Myometrial cell (primary cell): ENCODE results near the genes TNNI3 and C19orf85.

GRCh38 chr19:55086158-55086593 is 10.5 kb downstream of the EPS8L1 start:
- RAMPAGE, long total RNA = no peak

GRCh38 chr19:55110995-55112180 is 6.0 kb downstream of the PPP1R12C start:
- RAMPAGE, long total RNA = no peak

- RAMPAGE, long total RNA = no peak
Observed at GRCh38 chr19:55113082-55113352, 4.4 kb downstream of the PPP1R12C start.

DNA sequence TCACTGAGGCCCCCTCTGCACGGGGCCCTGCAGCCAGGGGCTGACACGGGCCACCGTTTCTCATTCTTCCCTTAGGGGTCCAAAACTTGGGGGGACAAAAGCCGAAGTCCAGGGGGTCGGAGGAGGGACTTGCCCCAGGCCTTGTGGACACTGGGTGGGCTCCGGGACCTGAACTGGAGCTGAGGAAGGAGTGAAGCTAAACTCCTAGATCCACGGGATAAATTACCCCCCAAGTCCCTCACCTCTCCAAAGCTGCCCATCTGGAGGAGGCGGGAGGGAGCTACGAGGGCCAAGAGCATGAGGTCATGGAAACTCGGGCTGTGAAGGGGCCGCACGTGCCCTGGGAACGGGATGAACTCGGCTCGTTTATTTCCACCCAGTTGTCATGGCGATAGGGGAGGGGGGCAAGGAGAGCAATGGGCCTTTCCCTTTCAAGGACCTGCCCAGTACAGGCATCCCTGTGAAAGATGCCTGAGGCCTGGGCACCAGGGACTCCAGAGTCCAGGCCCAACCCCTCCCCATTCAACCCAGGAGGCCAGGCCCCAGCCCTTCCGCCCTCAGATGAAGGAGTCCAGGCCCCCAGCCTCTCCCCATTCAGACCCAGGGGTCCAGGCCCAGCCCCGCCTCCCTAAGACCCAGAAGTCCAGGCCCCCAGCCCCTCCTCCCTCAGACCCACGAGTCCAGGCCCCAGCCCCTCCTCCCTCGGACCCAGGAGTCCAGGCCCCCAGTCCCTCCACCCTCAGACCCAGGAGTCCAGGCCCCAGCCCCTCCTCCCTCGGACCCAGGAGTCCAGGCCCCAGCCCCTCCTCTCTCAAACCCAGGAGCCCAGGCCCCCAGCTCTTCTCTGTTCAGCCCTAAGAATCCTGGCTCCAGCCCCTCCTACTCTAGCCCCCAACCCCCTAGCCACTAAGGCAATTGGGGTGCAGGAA is 3.7 kb downstream of the PPP1R12C start:
- RAMPAGE, long total RNA = no peak

GRCh38 chr19:55115941-55117029 is 1.2 kb downstream of the PPP1R12C start:
- RAMPAGE, long total RNA = no peak

- RAMPAGE, long total RNA = no peak
Observed at GRCh38 chr19:55157332-55158143, at the start of gene TNNI3. TSS of gene TNNI3 (minus strand) at chr19:55157732.

DNA sequence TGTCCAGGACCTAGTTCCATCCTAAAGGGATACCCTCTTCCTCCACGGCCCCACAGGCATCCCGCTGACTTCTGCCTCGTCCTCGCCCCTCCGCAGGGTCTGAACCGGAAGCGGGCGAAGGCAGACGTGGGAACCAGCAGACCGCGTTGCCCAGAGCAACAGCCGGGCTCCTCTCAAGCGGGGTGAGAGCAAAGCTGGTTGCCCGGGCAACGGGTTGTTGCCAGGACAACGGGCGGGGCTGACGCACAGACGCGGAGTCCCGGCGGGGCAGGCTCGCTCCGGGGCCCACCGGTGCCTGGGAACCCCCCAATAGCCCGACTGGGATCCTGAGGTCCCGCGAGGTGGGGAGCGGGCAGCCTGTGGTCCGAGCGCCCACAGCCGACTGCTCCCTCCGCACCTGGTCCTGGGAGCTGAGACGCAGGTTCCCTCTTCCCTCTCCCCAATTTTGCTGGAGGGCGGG is 811 bp downstream of the SYT5 start:
- RAMPAGE, long total RNA = no peak

DNA sequence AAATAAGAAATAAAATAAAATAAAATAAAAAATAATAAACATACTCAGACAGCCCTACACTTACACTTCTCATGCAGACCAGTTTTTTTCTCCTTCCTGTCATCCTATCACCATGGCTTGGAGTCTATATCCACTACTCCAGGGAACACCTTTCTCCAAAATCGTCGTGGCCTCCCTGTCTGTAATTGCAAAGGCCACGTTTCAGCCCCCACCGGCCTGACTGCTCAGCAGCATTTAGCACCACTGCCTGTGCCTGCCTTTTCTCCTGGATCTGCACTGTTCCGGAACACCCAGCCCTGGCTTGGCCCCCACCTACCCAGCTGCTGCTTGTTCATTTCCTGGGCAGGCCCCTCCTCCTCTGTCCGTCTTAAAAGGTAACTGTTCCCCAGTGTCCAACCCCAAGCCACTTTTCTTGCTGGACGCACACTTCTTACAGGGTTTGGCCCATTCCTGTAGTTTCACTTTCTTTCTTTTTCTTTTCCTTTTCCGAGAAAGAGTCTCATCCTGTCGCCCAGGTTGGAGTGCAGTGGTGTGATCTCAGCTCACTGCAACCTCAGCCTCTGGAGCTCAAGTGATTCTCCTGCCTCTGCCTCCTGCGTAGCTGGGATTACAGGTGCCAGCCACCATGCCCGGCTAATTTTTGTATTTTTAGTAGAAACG is 8.6 kb upstream of the SYT5 start:
- RAMPAGE, long total RNA = no peak

DNA sequence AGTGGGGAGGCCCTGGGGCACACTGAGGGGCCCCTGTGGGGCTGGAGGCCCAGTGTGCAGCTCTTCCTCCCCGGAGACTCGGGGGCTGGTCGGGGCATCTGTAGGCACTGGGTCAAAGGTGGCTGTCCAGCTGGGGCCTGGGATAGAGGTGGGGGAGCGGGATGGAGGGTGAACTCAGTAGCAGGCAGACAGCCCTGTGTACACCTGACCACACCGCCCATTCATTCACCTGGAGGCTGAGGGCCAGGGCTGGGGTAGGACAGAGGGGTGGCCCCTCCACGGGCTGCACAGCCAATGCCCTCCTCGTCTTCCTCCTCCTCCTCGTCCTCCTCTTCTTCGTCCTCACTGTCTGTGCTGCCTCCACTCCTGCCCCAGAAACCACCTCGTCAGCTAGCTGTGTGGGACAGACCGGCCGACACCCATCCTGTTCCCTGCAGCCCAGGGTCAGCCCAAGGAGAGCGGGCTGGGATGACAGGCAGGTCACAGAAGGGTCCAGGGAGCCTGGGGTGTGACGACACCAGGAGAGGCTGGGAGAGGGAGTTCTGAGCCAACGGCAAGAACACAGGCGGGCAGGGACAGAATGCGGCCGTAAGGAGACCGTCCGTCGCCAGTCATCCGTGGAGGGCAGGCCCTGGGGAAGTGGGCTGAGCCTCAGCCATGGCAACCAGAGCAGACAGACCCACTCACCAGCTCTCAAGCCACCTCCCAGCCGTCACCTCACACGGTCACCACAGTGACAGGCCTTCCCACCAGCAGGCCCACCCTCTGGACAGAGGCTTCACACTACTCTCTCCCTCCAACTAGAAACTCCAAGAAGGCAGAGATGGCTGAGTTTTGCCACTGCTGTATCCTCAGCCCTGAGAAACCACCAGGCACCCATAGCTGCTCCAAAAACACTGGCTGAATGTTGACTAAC is 3.5 kb upstream of the TMEM86B start:
- RAMPAGE, long total RNA = no peak

GRCh38 chr19:55261641-55262188 is 2.9 kb upstream of the PPP6R1 start:
- RAMPAGE, long total RNA = no peak

- RAMPAGE, long total RNA = no peak
Observed at GRCh38 chr19:55308282-55308888, 16.8 kb downstream of the TMEM150B start.

DNA sequence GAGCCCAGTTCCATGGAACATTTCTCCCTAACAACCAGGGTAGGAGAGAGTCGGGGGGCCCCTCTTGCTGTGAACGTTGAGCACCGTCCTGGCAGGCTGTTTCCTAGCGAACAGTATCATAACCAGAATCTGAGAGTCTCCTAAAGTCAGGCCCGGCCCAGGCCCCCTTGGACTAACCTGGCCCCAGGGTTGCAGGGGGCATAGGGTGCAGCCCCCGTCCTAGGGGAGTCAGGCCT is 13.7 kb downstream of the TMEM150B start:
- RAMPAGE, long total RNA = no peak

DNA sequence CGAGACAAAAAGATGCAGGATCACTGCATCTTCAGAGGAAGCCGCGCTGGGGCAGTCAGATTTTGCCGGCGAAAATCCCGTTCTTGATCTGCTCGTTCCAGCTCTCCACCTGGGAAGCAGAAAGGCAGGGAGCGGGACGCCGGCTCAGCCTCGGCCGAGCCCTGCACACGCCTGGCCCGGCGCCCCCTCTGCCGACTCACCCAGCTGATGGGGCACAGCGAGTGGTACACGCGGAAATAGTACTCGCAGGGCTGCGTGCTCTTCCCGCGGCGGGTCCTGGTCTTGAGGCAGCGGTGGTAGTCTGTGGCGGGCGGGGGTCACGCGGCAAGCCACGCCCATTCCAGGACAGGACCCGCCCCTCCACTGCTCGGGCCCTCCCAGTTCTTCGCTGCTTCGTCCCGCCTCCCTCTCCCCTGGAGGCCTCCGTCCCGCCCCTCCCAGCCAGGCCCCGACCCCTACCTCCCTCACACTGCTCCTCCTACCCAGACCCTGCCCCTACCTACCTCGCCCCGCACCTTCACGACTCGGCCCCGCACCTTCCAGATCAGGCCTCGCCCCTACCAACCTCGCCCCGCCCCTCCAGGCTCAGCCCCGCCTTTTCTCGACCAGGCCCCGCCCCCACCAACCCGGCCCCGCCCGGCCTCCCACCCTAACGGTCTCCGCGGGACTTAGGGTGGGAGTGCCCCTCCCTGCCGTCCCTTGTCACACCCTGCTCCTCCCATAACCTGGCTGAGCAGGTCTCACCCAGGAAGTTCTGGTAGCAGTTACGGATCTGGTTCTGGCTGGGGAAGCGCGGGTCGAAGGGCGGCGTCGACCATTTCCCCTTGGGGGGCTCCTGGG is 633 bp downstream of the COX6B2 start:
- RAMPAGE, long total RNA = no peak

GRCh38 chr19:55369144-55369926 is 928 bp downstream of the IL11 start:
- RAMPAGE, long total RNA = no peak

DNA sequence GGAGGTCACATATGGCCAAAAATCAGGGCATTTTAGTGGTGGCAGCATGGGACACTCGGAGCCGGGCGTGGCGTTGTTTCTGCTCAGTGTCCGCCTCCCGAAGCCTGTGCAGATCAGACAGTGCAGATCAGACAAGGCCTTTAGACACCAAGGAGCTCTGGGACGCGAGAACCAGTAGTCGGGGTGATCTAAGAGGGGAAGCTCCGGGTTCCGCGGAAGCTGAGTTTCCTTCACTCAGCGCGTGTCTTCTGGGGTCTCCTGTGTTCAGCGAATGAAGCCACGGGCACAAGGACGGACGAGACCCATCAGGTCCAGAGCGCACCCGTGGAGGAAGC is 381 bp upstream of the TMEM238 start:
- RAMPAGE, long total RNA = no peak

- RAMPAGE, long total RNA = no peak
Observed at GRCh38 chr19:55419816-55420059, 12.2 kb upstream of the UBE2S start.

DNA sequence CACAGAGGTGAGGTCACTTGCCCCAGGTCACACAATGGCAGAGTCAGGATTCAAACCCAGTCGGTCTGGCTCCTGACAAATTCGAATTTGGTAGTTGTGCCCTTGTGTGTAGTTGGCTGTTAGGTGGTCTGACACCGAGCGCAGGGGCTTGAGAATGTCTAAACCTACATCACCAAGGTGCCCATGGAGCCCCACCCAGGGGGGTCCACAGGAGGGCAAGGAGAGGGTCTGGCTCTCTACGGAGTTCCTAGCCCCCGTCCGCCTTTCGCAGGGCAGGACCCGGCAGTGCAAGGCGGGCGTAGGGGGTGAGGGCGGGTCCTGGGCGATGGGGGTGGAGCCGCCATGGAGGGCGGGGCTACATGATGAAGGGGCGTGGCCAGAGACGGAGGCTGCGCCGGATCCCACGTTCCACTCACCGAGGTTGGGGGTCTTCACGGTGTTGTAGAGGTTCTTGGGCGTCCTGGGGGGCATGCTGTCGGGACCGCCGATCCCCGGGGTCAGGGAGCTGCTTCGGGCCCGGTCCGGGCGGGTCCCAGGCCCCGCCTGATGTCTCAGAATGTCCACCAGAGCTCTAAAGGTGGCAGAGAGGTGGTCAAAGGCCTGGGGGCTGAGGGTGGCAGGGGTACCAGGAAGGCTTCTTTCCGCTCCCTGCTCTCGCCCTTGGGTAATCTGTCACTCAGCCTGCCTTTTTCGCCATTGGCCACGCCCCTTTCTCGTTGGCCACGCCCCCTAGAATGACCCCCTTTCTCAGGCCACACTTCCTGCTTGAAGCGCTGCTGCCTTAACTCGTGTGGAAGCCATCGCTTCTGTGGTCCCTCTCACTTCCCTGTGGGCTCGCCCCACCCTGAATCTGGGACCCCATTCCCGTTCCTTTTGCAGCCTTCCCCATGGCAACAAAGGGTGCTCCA is 2.7 kb downstream of the SHISA7 start:
- RAMPAGE, long total RNA = no peak

DNA sequence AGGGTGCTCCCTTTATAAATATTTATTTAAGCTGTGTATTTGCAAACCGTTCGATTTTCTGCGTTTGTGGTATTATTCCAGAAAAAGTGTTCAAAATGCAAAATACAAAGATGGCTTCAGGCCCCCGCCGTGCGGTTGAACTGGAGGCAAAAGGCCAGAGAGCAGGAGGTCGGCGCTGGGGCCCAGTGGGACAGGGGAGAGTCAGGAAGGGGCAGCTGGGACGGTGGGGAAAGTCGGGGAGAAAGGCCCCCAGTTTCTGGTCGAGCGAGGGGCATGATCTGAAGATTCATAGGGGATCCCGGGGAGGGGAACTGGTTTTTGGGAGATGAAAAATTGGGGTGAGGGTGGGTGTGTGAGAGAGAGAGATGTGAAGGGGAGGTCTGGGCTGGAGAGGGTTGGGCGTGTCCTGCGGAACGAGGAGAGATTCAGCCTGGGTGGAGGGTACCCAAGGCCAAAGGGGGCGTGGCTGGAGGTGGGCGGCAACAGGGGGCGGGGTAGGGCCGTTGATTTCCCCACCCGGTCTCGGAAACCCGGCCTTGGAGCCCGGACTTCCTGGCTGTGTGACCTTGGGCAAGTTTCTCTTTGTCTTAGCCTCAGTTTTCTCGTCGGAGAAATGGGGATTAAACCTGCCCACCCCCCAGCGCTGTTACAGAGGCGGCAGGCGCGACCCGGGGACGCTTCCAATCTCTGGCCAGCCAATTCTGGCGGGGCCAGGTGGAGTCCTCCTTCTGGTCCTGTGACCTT is 594 bp downstream of the ISOC2 start:
- RAMPAGE, long total RNA = no peak

DNA sequence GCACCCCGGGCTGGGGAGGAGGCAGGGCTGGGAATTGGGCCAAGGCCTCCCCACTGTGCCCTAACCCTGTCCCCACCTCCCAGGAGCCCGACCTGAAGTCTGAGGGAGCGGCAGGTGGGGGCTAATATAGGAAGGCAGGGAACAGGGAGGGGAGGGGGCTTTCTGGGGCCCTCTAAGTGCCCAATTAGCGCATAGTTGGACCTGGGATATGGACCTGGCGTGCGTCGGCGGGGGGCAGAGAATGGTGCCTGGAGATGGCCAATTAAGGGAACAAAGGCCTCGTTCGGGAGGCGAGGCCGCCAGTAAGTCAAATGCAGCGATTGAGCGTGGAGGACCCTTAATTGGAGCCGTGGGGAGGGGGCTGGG is at the start of gene C19orf85:
Gene C19orf85, minus strand, starts transcription at position 101 of the 366 bp plus-strand sequence.
- RAMPAGE, long total RNA = no peak

GRCh38 chr19:55474811-55475249 is 1.6 kb upstream of the ZNF628 start:
- RAMPAGE, long total RNA = no peak